Mucosa of descending colon (tissue), 1 donor: Measurements from ENCODE around the genes SLC25A51, SPATA31A1 and CNTNAP3B.

DNA sequence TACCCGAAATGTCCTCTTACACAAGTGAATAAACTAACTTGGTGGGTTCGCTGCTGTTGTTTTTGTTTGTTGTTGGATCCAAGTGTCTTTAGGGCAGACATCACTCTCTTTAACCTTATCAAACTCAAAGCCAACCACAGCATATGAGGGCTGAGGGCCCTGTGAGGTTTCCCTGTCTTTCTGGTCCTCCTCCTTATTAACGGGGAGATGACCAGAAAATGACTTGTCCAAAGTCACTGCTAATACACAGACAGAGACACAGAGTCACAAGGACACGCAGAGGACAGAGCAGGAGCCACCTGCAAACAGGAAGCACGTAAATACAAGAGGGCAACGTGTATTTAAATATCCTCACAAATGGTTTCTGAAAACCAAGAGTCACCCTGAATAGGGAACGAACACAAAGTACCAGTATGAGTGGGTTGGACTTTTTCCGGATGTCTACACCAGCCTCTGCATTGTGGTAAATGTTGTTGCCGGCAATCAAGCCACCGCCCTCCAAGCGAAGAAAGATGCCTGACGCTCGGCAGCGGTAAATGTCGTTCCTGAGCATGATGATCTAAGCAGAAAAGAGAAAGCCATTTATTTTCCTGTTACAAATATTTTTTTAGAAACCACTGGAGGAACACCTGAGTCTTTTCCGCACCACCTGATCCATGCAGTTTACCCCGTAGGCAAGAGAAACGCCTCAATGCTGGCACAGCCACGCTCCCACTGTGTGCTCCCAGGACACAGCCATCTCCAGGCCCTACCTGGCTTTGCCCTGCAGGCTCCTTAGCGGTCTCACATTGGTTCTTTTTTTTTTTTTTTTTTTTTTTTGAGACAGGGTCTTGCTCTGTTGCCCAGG, 44.5 kb downstream of the FBXO10 start:
- PRO-cap = bidirectional peak, plus-strand start at position 501 of the sequence, minus-strand start at position 307 of the sequence

DNA sequence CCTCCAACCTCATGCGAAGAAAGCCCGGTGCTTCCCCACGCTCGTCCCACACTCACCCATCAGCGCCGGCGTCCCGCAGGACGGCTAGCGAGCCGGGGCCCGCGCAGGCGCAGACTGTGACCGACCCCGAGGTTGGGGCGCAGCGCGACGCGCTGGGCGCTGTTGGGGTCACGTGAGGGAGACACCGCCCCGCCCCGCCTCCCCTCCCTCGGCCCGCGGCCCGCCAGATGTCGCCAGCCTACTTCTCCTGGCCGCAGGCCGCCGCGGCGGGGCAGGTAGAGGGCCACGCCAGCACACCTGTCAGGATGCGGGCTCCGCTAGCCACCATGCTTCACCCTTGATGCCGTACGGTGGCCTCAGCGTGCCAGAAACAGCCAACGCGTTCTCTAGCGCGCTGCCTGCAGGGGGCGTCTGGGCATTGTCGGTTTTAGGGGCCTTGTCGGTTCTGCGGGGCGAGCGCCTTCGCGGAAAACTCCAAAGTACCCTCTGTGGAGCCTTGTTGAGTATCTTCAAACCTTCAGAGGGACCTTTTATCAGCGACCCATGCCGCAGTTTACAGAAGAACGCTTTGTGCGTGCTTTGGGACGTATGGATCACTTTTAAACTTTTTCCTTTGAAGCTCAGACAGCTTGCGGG, at the start of gene SLC25A51:
SLC25A51 (minus strand) TSS at position 116 of the 636 bp plus-strand sequence.
- PRO-cap = bidirectional peak, plus-strand start at position 439 of the sequence, minus-strand start at position 116 of the sequence

DNA sequence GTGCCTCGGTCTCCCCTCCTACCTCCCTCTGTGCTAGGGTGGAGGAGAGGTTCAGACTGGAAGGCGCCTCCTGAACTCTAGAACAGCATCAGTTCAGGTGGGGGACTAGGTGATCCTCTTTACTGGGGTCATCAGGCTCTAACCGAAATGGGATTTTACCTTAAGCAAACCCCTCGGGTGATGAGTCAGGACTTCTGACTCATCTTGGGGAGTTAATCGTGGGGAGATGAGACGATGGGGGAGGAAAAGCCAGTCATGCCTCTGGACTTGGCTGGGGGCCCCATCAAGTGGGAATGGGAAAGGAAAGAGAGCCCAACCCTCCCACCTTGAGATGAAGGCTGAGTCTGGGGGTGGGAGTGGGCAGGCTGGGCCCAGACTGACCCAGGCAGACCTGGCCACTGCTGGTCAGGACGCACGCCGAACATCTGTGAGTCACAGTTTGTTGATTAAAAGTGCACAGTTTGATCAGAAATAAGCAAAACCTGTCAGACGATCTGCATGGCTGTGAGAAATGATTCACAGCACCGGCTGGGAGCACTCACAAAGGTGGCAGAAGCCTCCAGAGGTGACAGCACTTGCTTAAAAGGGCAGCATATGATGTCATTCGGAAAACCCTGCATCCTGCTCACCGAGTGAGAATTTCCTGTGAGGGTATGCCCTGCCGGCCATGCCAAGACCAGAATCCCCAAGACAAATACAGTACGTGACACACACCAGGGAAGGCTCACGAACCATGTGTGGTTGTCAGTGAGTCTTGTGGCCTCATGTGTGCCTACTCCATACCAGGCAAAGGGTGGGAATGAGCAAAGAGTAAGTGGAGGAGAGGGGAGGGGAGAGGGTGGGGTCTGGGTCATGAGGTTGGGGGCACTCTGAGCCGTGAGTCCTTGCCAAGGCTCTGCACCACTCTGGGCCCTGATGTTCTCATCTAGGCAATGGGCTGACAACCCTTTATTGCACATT, 50.0 kb upstream of the SLC25A51 start:
- PRO-cap = no peak

- PRO-cap = no peak
Measured at GRCh38 chr9:38018857-38019978, 49.8 kb downstream of the SHB start.

DNA sequence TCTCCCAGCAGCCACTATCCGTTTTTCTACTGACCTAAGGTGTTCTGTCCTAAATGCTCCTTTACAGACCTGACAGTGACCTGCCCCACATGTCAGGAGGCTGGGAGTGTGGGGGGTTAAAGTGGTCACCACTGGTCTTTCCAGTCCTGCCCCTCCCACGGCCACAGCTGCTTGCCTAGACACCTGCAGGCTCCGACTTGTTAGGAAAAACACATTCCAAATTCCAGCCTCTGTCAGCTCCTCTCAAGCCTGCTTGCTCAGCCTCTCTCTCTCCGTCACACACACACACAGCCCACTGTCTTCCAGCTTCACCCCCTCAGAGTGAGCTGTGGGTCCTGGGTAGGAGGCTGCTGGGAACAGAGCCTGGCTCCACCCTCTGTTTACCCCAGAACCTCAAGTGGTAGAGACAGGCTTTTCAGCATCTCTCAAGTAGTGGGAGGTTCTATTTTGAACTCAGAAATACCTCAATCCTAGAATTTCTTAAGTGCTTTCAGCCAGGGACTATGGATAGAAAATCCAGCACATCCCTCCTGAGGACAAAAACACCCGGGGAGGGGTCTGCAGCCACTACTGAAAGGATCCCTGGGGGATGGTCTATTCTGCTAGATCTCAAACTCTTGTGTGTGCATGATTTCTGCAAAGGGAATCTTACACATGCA, 44.6 kb downstream of the SHB start:
- PRO-cap = no peak

- PRO-cap = no peak
Measured at GRCh38 chr9:38058640-38059988, 9.9 kb downstream of the SHB start.

DNA sequence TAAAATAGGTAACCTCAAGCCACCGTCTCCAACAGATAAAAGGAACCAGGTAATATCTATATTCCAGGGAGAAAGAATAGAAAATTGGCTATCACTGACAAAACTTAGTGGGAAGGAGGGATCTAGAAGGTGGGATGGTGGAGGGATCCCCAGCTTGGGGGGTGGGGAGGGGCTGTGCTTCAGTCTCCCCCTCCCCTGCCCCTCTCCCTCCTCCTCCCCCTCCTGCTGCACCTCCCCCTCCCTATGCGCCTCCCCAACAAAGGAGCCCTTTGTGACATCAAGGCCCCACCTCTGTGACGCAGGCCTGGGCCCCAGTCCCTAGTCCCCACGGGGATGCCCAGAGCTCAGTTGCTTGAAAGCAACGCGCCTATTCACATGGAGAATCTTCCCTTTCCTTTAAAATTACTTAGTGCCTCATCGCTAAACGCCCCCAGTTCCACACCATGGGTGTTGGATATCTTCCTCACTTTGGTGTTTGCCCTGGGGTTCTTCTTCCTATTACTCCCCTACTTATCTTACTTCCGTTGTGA, at the start of gene SPATA31A1:
SPATA31A1 (plus strand) TSS at position 314 of the 530 bp plus-strand sequence.
- PRO-cap = no peak

- PRO-cap = no peak
Measured at GRCh38 chr9:39551465-39551950, 196.0 kb downstream of the SPATA31A1 start.

GRCh38 chr9:41273724-41274443, 84.8 kb upstream of the ZNG1F start:
- PRO-cap = unidirectional peak, minus-strand start at chr9:41273799; bidirectional peak, plus-strand start at chr9:41274218, minus-strand start at chr9:41274012

DNA sequence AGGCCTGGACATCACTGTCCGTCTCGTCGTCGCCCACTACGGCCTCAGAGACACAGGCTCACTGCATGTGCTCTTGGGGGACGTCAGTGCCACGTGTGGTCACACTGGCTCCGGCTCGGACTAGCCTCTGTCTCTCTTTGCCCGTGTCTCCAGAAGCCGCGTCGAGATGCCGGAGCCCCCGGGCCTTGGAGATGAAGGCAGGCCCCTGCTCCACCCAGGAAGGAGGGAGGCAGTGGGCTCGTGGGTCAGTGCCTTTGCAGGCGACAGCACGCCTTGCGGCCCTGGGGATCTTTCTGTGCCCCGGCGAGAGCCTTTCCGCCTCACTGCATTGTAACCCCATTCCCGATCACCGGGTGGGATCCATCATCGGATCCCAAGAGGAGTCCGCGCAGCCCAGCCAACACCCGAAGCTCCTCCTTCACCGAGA, 169.1 kb upstream of the ZNG1F start:
- PRO-cap = unidirectional peak, plus-strand start at position 152 of the sequence

DNA sequence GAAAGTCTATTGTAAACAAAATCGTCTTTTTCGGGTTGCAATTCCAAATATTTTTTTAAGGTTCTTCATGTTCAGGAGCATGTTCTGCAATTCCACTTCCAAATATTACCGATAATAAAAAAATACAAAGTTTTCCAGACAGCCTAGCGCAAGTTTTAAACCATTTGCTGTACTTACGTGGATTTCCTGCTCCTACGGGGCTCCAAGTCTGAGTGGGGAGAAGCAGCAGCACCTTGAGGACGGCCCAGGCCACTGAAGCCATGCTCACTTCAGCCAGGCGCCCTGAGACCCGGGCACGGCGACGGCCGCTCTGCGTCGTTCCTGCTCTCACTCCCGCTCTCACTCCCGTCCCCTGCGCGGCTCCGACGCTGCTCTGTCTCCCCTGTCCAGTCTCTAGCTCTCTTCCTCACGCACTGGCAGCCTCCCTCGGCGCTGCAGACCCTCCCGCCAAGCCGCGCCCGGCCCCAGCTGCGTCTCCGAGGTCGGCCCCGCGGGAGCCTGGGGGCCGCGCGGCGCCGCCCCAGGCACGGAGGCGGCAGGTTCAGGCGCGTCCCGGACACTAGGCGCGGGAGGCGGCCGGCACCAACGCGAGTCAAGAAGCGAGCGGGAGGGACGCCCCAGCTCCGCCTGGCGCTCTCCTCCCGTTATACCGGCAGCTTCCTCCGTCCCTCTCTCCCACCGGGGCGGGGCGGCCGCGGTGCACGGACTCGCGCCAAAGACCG, at the start of gene CNTNAP3B:
CNTNAP3B (minus strand) TSS at position 594 of the 722 bp plus-strand sequence.
- PRO-cap = no peak

GRCh38 chr9:43126886-43127797, 943.7 kb downstream of the SPATA31A6 start:
- PRO-cap = no peak

DNA sequence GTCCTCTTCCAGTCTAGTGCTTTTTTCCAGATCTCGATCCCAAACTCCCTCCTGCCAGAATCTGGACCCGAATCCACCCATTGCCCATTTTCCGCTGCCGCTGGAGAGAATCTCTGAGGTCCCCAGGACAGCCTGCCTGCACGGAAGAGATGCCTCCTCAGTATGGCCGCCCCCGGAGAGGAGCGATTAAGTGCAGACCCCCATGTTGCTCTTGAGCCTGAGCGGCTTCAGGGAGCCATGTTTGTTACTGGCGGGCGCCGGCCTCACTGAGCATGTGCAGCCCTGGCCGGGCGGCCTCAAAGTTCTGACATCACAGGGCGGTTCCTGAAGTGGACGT, 1342.9 kb downstream of the SPATA31A7 start:
- PRO-cap = unidirectional peak, minus-strand start at position 213 of the sequence

GRCh38 chr9:62949100-62949554, 1759.3 kb downstream of the SPATA31A7 start:
- PRO-cap = no peak

DNA sequence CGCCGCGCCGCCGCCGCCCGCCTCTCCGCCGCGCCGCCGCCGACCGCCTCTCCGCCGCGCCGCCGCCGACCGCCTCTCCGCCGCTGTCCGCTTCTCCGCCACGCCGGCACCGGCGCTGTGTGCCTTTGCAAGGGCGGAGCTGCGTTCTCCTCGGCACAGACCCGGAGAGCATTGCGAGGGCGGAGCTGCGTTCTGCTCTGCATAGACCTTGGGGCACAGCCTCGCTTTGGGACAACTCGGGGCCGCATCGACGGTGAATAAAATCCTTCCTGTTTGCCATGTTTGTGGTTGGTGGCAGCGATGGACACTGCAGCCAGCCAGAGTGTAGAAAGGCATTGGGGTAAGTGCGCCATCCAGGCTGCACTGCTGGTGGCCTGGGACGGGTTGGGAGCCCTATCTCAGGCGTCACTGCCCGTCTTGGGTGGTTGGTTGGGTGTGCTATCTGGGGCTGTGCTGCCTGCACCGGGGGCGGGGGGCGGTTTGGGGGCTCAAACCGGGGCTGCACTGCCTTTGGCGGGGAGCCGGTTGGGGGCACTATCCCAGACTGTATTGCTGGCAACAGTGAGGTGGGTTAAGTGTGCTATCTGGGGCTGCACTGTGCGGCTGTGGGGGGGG, 1899.5 kb downstream of the FOXD4L5 start:
- PRO-cap = no peak

GRCh38 chr9:63818022-63818595, 1466.9 kb downstream of the FOXD4L5 start:
- PRO-cap = bidirectional peak, plus-strand start at chr9:63818202, minus-strand start at chr9:63818124

GRCh38 chr9:64870292-64871087, 414.5 kb downstream of the FOXD4L5 start:
- PRO-cap = unidirectional peak, minus-strand start at chr9:64870707

- PRO-cap = no peak
Measured at GRCh38 chr9:67726254-67726430, 132.6 kb upstream of the ANKRD20A1 start.

GRCh38 chr9:68547328-68547837, 6.7 kb upstream of the TMEM252 start:
- PRO-cap = no peak

- PRO-cap = no peak
Measured at GRCh38 chr9:68639971-68640809, 64.8 kb upstream of the PIP5K1B start.